Endometrial microvascular endothelial cells (primary cell): Measurements from ENCODE around the genes IL7R and LIFR.

GRCh38 chr5:35780910-35781381, 75.7 kb upstream of the IL7R start:
- RAMPAGE, long total RNA: no peak

GRCh38 chr5:35856550-35857410, at the start of gene IL7R:
TSS of gene IL7R (plus strand) at chr5:35856891.
- RAMPAGE, long total RNA: start-site peak on the plus strand at chr5:35856905-35856922, 12 and 23 reads in 2 replicates

GRCh38 chr5:35877131-35878321, 20.8 kb downstream of the IL7R start:
- RAMPAGE, long total RNA: no peak

GRCh38 chr5:36027023-36027404, 35.8 kb upstream of the UGT3A1 start:
- RAMPAGE, long total RNA: no peak

- RAMPAGE, long total RNA: no peak
These were observed 4.3 kb downstream of the SKP2 start for GRCh38 chr5:36155961-36156772.

DNA sequence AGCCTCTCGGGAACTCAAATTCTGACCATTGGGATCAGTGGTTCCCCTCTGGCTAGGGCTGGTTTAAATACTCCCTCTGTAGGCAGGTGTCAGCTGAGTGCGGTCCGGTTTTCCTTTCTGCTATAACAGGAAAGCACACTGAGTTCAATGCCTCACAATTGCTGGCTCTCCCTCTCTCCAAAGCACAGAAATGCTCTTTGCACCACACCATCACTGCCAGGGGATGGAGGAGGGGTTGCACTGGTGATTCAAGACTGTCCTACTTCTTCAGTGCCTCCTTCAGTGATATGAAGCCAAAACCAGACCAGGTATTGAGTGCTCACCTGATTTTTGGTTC, 22.8 kb upstream of the RANBP3L start:
- RAMPAGE, long total RNA: no peak

DNA sequence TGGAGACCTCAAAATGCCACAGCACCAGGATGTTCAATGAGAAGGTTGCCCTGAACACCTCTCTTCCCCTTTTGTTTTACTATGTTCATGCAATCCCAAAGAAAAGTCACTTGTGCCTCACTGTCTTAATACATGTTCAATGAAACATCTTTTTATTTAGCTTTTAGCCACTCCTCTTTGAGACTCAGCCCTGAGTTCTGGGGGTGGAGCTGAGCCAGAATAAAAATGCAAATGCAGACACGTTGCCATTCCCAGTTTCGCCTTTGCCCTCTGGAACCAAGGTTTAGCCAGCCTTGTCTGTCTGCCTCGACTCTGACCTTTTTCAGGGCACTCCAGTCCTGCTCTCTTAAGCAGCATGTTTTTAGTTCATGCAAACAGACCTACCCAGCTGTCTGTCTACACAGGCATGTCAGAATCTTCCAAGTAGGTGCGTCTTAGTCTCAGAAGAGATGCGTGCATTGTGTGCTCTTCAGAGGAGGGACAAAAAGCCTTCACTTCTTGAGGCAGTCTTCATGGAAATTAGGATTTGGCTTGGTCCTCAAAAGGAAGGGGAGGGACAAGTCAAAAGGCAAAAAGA, 82.2 kb upstream of the RANBP3L start:
- RAMPAGE, long total RNA: no peak

- RAMPAGE, long total RNA: no peak
These were observed 132.0 kb upstream of the NIPBL start for GRCh38 chr5:36744413-36745183.

DNA sequence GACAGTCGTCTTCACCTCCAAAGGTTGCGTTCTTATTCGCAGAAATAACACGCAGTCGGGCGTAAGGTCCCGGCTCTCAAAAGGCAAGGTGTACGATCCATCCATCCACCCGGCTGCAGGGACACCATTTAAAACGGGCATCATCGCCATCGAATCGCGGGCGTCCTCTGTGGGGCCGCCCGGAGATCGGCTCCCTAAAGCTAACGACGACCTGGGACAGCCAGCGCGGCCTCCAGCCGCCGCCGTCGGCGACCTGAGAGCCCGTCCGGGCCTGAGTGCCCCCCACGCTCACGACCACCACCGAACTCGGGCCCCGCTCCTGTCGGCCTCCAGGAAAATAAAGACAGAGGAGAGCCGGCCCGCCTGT, 442 bp upstream of the NIPBL start:
- RAMPAGE, long total RNA: no peak

- RAMPAGE, long total RNA: no peak
These were observed 50.7 kb downstream of the NIPBL start for GRCh38 chr5:36926958-36927916.

- RAMPAGE, long total RNA: no peak
These were observed 81.4 kb downstream of the NIPBL start for GRCh38 chr5:36957857-36958413.

GRCh38 chr5:37060728-37061249, 184.2 kb downstream of the NIPBL start:
- RAMPAGE, long total RNA: no peak

- RAMPAGE, long total RNA: no peak
These were observed 174.0 kb downstream of the WDR70 start for GRCh38 chr5:37553126-37553511.

- RAMPAGE, long total RNA: no peak
These were observed 205.5 kb downstream of the GDNF start for GRCh38 chr5:37634263-37634861.

DNA sequence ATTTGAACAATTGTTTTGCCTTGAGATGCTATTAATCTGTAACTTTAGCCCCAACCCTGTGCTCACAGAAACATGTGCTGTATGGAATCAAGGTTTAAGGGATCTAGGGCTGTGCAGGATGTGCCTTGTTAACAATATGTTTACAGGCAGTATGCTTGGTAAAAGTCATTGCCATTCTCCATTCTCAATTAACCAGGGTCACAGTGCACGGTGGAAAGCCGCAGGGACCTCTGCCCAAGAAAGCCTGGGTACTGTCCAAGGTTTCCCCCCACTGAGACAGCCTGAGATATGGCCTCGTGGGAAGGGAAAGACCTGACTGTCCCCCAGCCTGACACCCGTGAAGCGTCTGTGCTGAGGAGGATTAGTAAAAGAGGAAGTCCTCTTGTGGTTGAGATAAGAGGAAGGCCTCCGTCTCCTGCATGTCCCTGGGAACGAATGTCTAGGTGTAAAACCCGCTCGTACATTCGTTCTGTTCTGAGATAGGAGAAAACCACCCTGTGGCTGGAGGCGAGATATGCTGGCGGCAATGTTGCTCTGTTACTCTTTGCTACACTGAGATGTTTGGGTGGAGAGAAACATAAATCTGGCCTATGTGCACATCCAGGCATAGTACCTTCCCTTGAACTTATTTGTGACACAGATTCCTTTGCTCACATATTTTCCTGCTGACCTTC, 167.7 kb downstream of the GDNF start:
- RAMPAGE, long total RNA: no peak

- RAMPAGE, long total RNA: no peak
These were observed at the start of gene LIFR for GRCh38 chr5:38555638-38556725. TSS of gene LIFR (minus strand) at chr5:38556646.

GRCh38 chr5:38650550-38651482, 94.4 kb upstream of the LIFR start:
- RAMPAGE, long total RNA: no peak

DNA sequence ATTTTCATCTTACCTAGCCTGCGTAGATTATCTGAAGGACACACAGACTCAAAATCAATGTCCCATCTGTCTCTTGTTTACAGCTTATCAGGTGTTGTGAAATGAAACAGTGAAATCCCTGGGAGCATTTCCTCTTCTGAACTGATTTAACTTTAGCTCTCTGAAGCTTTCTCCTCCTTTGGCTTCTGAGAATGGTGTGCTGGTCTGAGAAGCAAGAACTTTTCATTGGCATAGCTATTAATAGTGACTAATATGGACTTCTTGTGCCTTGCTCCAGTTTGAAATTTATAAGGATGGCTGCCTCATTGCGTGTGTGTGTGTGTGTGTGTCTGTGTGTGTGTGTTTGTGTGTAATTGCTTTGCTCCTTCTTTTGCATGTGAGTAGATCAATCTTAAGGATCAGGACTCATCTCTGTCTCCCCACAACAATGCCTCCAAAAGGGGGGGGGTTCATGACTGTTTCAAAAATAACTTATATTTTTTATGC, 126.7 kb upstream of the OSMR start:
- RAMPAGE, long total RNA: no peak

GRCh38 chr5:38831976-38832440, 13.8 kb upstream of the OSMR start:
- RAMPAGE, long total RNA: no peak

- RAMPAGE, long total RNA: no peak
These were observed 1.8 kb downstream of the OSMR start for GRCh38 chr5:38847266-38848435.